Colon Carcinoma Metastatic in the Brain (tissue), 2 donors: ENCODE measurements around the gene DTNB.

DNA sequence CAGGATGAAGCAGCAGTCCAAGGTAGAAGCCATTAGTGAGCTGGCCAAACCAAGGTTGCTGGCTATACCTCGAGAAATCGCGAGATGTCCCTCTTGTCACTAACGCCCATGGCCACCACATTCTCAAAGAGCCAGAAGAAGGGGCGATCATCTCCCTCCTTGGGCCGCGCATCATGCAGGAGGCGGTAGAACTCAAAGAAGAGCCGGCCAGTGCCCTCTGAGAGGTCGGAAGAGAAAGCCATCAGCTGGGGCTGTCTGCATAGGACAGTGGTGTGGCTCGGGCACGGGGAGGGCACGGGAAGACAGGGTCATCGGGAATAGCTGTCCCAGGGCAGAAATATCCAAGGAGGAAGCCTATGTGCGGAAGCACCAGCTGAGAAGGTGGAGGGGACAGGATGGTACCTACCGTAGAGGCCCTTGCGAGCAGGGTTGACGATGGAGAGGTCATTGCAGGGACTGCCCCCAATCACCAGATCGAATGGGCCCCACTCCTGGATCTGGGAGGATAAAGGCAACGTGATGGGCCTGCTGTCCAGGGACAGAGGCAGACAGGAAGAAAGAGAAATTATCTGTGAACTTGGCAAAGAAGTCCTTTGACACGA, 72.0 kb upstream of the POMC start:
- PRO-cap, 2 experiments, result no peak in any of the 2 experiments

- PRO-cap, 2 experiments, result peak in 2 of 2 experiments; most common plus-strand start chr2:25251583 (in 2); most common minus-strand start chr2:25251531 (in 2)
These were observed 82.8 kb upstream of the POMC start for GRCh38 chr2:25251171-25251660.

DNA sequence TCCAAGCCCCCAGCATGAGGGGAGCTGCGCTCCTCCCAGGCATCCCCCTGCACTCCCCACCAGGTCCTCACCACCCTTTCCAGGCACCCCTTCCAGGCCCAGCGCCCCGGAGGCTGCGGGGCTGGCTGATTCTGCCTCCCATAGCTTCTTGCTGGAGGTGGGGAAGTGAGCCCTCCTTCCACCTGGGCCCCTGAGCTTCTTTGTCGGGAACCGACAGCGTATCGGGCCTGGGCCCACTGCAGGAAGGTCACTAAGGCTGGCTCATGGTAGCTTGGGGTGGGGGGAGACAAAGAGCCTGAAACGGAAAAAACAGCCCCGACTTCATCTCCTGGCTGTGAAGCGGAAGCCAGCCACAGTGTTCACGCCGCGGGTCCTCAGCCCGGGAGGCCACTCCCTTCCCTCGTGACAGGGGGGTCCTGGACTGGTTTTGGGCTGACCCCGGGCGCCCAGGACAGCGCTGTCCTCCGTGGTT, 65.2 kb downstream of the DNMT3A start:
- PRO-cap, 2 experiments, result no peak in any of the 2 experiments

DNA sequence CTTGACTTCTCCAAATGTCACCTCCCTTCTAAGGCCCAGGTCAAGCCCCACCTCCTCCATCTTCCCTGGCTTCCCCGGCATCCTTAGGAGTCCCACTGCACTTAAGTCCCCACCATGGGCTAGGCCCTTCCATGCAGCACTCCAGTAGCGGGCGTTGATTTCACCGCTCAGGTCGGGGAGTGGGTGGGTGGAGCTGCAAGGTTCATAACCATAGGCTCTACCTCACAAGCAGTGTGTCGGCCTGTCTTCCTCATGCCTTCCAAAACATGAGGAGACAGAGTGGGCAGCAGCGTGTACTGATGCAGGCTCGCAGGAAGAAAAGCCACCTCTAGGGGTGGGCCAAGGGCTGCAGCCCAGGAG, 47.6 kb downstream of the DNMT3A start:
- PRO-cap, 2 experiments, result no peak in any of the 2 experiments

DNA sequence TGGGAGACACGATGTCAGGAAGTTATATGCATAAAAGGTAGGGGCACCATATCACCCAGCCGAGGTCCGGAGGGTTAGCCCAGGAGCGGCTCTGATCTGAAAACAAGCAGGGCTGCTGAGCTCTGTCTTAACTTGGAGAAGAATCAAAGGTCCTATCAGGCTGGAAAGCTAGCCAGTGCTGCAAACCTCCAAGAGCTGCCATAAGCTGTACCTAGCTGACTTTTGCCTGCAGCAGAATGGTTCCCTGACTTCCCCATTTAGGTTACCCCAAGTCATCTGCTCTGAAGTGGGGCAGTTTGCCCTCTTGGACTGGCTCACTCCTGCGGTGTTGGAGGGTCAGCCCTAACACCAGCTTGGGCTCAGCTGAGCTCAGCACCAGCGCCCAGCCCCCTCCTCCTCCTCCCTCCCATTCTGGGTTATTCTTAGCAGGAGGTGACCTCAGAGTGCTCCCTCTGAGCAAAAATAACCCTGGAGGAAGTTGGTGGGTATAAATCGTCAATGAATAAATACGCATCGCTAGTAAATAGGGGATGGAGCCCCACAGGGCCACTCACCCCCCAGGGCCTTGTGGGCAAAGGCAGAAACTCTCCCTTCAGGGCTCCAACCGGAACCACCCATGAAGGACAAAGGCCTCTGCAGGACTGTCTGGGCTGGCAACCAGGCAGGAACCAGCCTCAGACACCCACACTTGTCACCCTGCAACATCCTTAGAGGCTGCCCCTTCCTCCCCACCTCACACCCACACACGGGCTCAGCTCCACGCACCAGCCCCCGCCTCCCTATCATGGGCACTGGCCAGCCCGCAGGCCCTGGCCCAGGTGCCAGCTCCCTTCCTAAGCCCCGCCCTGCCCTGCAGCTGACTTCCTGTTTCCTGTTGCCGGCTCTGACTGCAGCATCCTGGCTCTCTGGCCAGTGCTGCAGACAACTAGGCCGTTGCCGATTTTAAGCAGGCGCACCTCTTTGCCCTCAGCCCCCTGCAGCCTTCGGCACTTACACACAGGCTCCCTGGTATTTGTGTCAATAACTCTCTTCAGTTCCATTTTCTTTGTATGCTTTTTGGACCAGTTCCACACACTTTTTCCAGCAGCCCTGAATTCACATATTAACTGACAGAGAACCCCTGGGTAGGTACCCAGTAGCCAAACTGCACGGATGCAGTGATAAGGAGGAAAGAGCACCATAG, 46.8 kb downstream of the DNMT3A start:
- PRO-cap, 2 experiments, result no peak in any of the 2 experiments

DNA sequence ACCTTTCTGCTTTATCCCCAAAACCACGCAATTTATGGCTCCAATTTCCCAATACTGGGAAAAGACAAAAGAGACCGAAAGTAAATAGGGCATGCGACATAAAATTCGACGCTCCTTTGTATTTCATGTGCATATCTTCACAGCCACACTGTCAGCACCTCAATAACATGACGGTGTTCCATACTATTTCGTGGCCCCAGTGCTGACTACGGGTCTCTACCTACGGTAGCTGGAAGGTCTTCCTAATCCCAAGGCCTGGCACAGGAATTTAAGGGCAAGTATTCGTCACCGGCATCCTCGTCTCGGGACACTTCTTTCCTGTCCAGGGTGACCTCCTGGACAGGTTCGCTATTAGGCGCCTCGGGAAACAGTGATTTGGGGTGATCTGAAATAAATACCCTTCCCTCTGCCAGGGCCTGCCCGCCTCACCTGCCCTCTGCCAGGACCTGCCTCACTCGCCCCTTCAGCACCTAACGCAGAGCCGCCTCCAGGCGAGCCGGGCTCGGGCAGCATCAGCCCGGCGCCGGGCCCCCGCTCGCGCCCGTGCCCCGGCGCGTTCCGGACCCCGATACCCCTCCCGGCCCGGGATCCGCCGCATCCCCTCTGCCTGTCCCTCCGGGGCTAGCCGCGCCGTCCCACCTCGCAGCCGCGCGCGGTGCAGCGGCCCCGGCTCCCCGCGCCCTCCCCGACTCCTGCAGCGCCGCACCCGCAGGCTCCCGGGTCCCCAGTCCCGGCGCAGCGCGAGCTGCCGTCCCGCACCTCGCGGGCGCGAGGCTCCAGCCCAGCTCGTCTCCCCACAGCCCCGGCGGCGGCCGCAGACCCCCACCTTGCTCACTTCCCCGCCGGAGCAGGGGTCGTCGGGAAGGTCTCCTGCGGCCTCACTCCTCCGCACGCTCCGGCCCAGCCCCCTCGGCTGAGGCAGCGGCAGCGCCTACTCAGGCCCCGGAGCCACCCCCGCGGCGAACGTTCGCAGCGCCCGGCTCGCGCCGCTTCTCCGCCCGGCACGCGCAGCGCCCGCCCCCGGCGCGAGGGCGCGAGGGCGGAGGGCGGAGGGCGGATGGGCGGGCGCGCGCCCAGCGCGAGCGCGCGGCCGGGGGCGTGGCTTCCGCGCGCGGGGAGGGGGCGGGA, at the start of gene DTNB:
Gene DTNB, minus strand, starts transcription at position 1,018 of the 1,128 bp plus-strand sequence.
- PRO-cap, 2 experiments, result peak in 2 of 2 experiments; most common plus-strand start position 490 of the sequence (in 1); most common minus-strand start position 983 of the sequence (in 1)

- PRO-cap, 2 experiments, result no peak in any of the 2 experiments
These were observed 69.9 kb upstream of the DTNB start for GRCh38 chr2:25742948-25743946.

GRCh38 chr2:25790557-25790802, 87.8 kb downstream of the ASXL2 start:
- PRO-cap, 2 experiments, result no peak in any of the 2 experiments

DNA sequence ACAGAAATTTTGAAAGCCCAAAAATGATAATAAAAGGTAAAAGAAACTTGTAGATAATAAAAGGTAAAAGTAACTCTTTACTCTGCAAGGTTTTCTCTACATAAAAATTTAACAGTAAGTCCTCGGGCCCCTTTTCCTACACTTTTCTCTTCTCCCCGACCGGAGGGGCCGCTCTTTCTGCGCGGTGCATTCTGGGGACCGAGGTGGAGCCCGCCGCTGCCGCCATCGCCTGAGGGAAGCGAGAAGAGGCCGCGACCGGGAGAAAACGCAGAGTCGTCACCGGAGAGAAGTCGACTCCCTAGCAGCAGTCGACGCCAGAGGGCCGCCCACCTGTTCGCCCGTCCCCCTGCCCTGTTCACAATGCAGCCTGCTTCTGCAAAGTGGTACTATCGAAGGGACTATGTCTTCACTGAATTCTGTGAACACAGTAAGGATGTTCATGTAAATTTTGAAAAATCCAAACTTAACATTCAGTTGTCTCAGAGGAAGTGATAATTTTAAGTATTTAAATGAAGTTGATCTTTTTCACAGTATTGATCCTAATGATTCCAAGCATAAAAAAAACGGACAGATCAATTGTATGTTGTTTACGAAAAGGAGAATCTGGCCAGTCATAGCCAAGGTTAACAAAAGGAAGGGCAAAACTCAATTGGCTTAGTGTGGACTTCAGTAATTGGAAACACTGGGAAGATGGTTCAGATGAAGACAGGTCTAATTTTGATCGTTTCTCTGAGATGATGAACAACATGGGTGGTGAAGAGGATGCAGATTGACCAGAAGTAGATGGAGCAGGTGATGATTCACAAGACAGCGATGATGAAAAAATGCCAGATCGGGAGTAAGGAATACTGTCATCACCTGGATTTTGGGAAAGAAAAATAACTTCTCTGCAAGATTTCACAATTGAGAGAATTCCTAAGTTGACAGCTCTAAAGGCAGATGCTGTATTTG, 55.9 kb downstream of the ASXL2 start:
- PRO-cap, 2 experiments, result no peak in any of the 2 experiments

DNA sequence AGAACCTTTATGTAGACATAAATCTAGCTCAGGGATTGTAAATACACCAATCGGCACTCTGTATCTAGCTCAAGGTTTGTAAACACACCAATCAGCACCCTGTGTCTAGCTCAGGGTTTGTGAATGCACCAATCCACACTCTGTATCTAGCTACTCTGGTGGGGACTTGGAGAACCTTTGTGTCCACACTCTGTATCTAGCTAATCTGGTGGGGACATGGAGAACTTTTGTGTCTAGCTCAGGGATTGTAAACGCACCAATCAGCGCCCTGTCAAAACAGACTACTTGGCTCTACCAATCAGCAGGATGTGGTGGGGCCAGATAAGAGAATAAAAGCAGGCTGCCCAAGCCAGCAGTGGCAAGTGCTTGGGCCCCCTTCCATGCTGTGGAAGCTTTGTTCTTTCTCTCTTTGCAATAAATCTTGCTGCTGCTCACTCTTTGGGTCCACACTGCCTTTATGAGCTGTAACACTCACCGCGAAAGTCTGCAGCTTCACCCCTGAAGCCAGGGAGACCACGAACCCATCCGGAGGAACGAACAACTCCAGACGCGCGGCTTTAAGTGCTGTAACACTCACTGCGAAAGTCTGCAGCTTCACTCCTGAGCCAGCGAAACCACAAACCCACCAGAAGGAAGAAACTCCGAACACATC, 37.9 kb upstream of the ASXL2 start:
- PRO-cap, 2 experiments, result no peak in any of the 2 experiments

GRCh38 chr2:26011659-26012403, 22.1 kb upstream of the RAB10 start:
- PRO-cap, 2 experiments, result peak in 1 of 2 experiments; most common minus-strand start chr2:26012278 (in 1)

DNA sequence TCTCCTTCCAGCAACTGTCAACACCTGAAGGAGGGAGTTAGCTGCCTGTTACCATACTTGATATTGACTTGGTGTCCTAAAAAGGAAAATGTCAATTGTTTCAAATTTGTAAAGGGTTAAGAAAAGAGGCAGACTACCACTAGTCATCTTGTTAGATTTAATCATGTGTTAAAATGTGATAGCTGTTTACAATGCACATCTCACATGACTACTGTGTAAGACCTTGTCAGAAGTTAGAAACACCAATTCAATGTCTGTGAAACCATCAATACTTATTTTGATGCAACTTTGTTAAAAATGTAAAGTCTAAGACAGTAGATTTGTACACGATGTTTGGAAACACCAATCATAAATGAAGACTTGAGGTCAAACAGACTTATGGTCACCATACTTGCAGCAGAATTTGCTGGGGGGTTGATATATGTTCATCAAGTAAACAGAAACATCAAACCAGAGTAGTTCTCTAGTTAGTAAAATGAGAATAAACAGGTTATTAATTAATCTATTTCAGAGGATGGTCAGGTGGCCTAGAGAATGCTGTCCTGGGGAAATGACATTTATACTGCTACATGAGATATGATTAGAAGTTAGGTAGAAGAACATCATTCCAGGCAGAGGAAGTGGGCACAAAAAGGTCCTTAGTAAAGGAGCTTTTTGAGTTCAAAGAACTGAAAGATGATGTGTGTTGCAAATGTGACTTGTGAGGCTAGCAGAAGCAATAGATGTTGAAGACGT, 33.8 kb downstream of the RAB10 start:
- PRO-cap, 2 experiments, result no peak in any of the 2 experiments

DNA sequence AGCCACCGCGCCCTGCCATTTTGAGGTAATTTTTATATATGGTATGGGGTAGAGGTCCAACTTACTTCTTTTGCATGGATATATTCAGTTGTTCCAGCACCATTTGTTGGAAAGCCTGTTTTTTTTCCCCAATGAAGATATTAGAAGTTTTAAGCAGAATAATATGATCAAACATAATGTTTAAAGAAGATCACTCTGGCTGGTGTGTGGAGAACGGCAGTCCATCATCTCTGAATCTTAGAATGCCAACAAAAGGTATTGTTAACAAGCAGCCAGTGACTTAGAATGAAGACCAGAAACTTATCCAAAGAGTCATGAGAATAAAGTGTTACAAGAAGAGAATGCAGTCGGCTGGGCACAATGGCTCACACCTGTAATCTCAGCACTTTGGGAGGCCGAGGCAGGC, 67.9 kb upstream of the GAREM2 start:
- PRO-cap, 2 experiments, result no peak in any of the 2 experiments

- PRO-cap, 2 experiments, result no peak in any of the 2 experiments
These were observed 10.7 kb upstream of the GAREM2 start for GRCh38 chr2:26162272-26162584.

DNA sequence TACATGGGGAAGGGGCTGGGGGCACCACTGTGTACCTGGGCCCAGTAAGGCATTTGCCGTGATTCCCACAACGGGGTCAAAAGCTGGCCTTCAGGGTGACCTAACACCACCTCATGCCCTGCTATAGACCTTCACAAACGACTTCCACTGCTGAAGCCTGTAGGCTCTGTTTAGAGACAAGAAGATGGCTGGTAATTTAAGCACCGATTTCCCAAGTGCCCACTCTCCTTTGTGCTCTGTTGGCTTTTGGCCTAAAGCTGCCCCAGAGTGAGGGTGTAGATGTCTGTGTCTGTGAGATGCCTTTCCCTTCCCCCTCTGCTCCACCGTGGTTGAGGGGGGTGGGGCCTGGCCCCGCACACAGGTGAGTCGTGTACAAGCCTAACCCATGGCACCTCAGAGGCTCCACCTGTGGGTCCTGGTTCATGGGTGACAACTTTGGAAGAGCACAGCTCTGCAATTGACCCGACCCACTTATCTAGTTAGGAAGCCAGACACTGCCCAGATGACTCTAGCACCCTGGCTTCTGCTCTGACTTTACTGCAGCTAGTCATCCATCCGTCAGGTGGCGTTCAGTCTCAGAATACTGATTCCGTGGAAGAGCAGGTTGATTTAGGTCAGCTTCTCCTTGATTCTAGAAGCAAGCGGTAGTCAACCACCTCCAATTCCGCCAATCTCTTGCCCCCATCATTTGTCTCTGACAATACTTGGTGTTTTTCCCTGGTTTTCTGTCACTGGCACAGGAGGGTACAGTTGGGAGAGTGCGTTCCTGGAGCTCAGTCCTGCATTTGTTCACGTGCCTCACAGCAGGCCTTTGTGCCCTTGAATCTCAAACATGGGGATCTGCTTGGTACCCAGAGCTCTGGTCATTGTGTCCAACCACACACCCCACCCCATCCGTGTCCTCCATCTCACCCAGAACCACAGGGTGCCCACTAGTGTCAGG, 15.9 kb downstream of the GAREM2 start:
- PRO-cap, 2 experiments, result no peak in any of the 2 experiments

- PRO-cap, 2 experiments, result no peak in any of the 2 experiments
These were observed 70.9 kb downstream of the DRC1 start for GRCh38 chr2:26472644-26472955.

- PRO-cap, 2 experiments, result no peak in any of the 2 experiments
These were observed 35.9 kb downstream of the CIB4 start for GRCh38 chr2:26605212-26605750.

GRCh38 chr2:26605751-26606738, 35.1 kb downstream of the CIB4 start:
- PRO-cap, 2 experiments, result no peak in any of the 2 experiments

- PRO-cap, 2 experiments, result no peak in any of the 2 experiments
These were observed 32.8 kb downstream of the KCNK3 start for GRCh38 chr2:26725091-26726046.

DNA sequence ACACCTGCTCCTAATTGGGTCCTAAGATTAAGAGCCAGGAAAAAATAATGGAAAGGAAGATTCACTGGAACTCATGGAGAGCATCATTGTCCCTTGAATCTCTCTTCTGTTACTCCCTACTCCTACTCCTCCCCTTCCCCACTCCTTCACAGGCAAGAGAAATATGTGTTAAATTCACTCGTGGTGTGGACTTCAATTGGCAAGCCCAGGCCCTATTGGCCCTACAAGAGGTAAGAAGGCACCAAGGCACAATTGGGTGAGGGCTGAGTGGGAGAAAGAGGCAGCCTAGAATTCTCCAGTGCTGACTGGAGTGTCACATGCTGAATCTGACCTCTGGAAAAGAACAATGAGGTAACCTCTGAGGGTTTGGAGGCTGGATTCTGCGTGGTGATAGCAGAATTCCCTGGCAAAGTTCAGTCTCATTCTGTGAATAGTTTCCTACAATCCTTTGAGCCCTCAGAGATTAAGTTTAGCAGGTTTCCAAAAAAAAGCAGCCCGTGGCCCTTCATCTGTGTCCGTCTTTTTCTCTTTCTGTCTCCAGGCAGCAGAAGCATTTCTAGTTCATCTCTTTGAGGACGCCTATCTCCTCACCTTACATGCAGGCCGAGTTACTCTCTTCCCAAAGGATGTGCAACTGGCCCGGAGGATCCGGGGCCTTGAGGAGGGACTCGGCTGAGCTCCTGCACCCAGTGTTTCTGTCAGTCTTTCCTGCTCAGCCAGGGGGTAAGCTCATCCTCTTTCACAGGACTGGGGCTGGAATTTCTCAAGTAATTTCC, 6.9 kb downstream of the CENPA start:
- PRO-cap, 2 experiments, result no peak in any of the 2 experiments